Bronchus fibroblast of lung (primary cell): ENCODE results near the gene GPR143.

DNA sequence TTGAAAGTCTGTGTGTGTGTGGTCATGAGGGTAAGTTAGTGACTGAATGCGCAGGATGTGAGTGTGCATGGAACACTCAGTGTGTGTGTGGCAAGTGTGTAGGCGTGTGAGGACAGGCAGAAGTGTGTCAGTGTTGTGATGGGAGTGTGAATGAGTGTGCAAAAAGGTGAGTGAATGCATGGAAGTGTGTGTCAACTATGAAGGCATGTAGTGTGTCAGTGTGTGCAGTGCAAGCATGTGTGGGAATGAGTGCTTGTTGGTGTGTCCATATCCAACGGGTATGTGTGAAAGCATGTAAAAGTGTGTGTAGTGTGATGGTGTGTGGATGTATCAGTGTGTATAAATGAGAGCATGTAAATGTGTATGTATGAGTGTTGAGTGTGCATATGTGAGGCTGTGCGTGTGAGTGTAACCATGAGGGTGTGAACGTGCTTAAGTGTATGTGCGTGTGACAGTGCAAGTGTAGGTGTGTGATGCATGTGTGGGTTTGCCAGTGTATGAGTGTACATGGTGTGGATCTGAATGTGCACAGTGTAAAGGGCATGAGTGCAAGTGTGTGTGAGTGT, 109.5 kb upstream of the PRKX start:
- RAMPAGE, long total RNA, result no peak

DNA sequence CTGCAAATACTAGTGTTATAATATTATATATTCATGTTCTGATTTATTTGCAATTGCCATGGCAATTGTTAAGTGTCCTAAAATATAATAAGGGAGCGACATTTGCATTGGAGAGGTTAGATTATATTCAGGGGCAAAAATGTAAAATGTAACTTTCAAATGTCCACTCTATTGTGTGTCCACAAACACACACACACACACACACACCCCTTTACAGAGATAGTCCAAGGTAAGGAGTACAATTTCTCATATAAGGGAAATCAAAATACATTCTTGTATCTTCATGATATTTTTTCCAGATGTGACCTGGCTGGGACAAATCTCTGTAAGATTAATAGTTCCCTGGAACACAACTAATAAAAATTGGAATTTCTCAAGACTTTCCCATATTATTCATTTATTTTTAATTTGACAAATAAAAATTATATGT, 847.1 kb upstream of the PRKX start:
- RAMPAGE, long total RNA, result no peak

- RAMPAGE, long total RNA, result no peak
Measured at GRCh38 chrX:5648761-5649361, 579.8 kb downstream of the NLGN4X start.

- RAMPAGE, long total RNA, result no peak
Measured at GRCh38 chrX:6227948-6228099, 843 bp downstream of the NLGN4X start.

- RAMPAGE, long total RNA, result no peak
Measured at GRCh38 chrX:6689771-6690264, 154.9 kb upstream of the VCX3A start.

DNA sequence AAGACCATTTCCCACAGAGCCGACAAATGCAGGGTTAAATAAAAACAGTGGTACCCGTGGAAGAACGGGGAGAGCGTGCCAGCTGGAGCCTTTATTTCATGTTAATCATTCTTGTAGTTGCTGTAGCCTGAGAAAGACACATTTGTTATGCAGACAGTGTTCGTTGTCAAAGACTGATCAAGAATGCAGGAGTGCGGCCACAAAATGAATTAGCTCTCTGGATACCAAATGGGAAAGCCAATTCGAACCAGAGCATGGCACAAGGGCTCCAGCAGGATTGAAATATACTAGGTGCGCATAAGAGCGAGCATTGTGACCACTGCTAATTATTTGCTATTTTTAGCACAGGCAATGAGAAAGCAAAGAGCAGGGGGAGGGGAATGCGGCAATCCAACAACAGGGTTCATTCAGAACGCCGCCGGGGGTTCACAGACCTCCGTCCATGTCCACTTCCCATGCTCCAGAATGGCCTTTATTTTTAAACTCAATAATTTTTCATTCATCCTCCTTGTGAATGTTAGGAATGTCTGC, 243.9 kb upstream of the VCX3A start:
- RAMPAGE, long total RNA, result no peak

- RAMPAGE, long total RNA, result no peak
Measured at GRCh38 chrX:8988327-8989059, 45.4 kb downstream of the FAM9B start.

DNA sequence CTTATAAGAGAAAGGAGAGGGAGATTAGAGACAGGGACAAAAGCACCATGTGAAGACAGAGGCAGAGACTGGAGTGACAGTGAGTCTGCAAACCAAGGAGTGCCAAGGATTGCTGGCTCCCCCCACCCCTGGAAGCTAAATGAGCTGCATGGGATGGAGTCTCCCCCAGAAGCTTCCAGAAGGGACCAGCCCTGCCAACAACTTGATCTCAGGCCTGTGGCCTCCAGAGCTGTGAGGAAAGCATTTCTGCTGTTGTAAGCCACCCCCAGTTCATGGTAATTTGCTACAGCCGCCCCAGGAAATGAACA, 128.6 kb upstream of the TBL1X start:
- RAMPAGE, long total RNA, result no peak

- RAMPAGE, long total RNA, result no peak
Measured at GRCh38 chrX:9516748-9517290, 52.0 kb downstream of the TBL1X start.

GRCh38 chrX:9765179-9766065, at the start of gene GPR143:
TSS of gene GPR143 (minus strand) at chrX:9765847.
- RAMPAGE, long total RNA, result no peak

DNA sequence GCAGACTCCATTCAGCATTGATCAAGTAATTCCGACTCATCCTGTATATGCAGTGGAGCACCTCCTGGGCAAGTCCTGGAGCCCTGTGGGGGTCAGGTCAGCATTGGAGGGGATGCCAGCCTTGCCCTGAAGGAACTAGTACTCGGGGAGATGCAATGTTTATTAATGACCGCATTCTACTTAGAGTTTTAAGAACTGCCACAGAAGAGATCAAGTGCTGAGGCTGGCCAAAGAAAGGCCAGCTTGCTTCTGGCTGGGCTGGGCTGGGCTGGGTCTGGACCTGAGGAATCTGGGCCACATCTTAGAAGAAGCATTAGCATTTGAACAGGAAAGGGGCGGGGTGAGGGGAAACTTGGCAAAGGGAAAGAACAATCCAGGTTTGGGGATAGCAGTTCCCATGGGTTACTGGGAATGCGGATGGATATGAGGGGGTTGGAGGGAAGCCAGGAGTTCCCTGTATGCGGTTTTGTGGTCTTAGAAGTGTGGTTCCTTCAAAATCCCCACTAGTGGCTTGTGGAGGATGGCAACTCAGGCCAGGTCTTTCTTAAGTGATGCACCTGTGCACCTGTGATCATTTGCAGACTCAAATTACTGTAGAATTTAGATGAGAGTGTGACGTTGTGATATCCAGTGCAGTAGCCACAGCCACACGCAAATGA, 83.3 kb downstream of the CLDN34 start:
- RAMPAGE, long total RNA, result no peak

DNA sequence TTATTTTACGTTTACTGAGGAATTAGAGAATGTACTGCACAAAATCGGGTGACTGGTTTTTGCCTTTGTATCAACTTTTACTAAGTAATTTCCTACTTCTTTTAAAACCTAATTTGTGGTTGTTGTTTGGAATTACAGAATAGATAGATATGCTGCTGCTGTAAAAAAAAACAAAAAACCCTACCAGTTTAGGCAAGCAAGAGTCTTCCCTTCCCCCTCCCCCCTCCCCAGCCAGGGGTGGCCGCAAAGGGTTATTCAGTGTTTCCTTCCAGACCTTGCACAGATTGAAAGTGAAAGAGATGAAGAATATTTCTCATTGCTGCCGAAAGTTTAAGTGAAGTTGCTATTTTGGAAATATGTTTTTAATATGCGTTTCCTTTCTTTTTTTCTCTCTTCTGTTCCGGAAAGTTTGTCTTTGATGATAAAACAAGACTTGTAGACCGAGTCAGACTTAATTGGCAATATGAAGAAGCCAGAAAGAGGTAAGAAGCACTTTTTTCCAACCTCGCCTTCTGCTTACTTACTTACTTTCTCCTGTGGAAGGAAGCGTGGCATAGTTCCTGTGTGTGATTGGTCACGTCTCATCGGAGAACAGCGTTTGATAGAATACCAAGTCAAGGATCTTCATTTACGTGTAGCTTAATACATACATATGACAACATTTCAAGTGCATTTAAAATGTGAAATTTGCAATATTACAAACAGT, 58.5 kb upstream of the CLCN4 start:
- RAMPAGE, long total RNA, result no peak

DNA sequence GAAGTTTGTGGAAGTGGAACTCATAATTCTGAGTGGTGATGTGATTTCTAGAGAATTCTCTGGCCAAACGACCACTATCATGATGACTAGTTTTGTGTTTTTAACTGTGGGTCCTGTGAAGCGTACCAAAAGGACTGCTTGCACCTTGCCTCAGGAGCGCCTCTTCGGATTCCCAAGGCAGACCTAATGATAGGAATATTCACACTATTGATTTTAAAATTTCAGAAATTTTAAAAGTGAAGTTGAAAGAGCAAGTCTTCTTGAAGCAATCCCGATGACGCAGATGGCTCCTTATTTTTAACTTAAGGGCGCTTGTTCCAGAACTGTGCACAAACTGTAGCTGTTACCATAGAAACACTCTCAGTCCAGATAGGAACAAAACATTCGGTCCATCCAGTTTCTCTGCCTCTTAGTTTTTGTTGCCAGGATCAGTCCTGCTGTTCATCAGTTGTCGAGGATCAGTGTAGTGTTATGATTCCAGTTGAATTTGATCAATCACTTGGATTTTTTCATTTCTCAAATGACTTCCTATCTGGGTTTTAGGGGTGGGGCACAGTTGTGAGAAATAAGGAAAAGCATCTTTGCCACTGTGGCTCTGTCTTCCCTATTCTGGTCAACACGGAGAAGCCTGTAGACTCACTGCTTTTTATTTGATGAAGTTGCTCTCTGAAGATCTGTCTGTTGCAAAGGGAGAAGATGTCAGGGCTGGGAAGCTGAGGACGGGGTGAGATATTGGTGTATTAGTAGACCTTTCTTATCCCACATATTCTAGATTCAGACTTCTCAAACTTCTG, 51.5 kb upstream of the CLCN4 start:
- RAMPAGE, long total RNA, result no peak

GRCh38 chrX:10111380-10112215, 45.2 kb upstream of the CLCN4 start:
- RAMPAGE, long total RNA, result no peak

DNA sequence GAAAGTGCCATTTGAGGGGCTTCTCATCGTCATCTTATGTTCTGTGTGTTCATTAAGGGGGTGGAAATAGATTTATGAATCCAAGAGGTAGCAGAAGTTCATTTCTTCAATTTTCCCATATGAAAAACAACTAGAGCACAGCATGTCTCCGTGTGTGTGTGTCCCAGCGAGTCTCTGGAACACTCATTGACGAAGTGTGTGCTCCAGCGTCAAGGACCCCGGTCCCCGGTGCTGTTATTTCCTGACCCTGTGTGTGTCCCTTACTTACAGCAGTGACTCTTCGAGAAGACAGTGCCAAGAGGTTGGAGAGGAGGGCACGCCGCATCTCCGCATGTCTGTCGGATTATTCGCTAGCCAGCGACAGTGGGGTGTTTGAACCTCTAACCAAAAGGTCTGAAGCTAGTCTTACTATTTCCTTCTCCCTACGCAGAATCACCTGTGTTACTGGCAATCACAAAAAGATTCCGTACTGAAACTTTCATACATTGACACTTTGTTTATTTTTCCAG, 34.4 kb upstream of the CLCN4 start:
- RAMPAGE, long total RNA, result no peak

- RAMPAGE, long total RNA, result no peak
Measured at GRCh38 chrX:10576748-10577599, 43.4 kb downstream of the MID1 start.

- RAMPAGE, long total RNA, result no peak
Measured at GRCh38 chrX:10579411-10579608, 41.1 kb downstream of the MID1 start.

DNA sequence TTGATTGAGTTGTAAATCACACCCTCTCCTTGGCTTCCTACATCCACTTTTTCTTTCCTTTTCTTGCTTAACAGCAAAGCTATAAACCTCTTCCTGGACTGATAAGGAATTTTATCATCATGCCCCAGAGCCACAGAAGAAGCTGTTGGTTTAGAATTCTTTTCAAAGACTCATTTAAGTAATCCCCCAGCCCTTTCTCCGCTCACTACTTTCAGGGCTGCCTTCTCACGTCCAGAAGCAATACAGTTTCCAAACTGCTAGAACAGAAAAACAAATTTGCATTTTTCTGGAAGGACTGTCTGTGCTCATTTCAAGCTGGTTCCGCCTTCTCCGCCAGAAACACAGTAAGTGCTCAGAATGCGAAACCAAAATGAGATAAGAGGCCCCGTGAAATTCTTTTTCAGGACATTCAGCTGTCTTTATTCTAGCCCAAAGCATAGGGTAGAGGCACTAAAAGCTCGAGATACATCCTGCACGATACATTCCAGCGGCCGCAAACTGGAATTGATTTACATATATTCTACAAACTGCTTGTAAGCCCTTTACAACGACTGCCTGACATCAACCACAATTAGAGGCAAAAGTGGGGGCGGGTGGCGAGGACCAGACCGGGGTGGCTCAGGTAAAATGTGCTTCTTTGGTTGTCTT, 764 bp downstream of the MID1 start:
- RAMPAGE, long total RNA, result no peak

DNA sequence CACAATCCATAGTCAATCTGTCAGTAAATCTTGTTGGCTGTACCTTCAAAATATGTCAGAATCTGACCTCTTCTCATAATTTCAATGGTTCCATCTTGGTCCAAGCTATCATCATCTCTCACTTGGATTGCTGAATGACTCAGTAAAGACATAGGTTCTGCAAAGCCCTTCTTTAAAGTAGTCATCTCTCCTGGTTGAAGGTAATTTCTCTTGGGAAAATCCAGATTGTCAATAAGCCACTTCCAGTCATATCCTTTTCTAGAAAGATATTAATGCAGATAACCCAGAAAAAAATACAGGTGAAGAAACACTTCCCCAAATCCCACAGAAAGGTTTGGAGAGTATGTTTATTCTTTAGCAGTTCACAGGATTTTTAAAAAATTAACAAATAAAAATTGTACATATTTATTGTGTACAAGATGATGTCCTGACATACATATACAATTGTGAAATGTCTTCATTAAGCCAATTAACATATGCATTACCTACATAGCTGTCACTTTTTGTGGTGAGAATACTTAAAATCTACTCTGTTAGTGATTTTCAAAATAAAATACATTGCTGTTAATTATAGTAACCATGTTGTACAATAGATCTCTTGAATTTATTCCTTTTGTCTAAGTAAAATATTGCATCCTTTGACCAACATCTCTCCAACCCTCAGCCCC, 23.0 kb downstream of the AMELX start:
- RAMPAGE, long total RNA, result no peak

DNA sequence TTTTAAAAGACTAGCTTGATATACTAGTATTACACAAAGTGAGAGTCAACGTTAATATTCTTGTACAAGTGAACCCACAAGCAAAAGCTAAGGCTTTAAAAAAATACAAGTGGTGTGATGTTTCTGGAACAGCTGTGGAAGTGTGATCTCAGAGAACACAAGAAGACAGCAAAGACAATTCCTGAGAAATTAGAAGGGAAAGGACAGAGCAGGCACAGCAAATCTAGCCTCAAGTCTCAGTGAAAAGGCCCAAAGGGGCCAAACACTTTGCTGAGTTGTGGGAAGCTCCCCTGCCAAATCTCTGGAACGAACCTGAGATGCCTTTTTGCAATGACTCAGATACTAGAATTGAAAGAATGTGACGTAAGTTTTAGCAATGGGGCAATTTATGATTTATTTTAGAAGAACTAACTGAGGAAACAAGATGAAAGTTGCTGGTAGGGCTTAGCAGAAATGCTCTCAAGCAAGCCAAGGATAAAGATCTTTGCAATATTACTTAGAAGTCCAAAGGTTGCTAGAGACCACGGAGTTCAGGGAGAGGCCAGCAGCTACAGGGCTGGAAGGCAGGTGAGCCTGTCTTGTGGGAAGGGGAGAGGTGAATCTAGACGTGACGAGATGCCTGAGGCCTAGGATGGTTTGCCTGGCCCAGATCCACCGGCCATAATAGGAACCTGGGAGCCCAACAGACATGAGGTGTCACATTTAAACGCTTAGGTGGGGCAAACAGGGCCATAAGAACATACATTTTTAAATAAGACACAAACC, 92.9 kb downstream of the AMELX start:
- RAMPAGE, long total RNA, result no peak